Anterior vena cava (tissue), 1 donor: Measurements from ENCODE around the genes ASAP2 and ADAM17.

DNA sequence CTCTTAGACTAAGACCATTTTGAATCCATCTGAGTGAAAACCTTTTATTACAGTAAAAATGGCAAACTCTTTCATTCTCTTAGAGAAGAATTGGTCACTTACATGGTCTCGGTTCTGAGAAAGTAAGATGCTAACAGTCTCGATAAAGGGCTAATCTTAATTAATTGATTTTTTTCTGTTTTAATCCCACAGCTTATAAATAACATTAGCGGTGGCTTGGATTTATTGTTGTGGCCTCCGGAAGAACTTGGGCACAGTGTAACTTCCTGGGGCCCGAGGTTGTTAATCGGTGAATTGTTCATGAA, 90.3 kb upstream of the ASAP2 start:
- PRO-cap, result no peak

- PRO-cap, result no peak
Observed at GRCh38 chr2:9170718-9171326, 35.8 kb upstream of the ASAP2 start.

GRCh38 chr2:9190889-9191600, 15.6 kb upstream of the ASAP2 start:
- PRO-cap, result unidirectional peak, plus-strand start at chr2:9191422

- PRO-cap, result bidirectional peak, plus-strand start at chr2:9206613, minus-strand start at chr2:9206623; bidirectional peak, plus-strand start at chr2:9206812, minus-strand start at chr2:9206652
Observed at GRCh38 chr2:9206025-9206932, at the start of gene ASAP2. TSS of gene ASAP2 (plus strand) at chr2:9206812.

DNA sequence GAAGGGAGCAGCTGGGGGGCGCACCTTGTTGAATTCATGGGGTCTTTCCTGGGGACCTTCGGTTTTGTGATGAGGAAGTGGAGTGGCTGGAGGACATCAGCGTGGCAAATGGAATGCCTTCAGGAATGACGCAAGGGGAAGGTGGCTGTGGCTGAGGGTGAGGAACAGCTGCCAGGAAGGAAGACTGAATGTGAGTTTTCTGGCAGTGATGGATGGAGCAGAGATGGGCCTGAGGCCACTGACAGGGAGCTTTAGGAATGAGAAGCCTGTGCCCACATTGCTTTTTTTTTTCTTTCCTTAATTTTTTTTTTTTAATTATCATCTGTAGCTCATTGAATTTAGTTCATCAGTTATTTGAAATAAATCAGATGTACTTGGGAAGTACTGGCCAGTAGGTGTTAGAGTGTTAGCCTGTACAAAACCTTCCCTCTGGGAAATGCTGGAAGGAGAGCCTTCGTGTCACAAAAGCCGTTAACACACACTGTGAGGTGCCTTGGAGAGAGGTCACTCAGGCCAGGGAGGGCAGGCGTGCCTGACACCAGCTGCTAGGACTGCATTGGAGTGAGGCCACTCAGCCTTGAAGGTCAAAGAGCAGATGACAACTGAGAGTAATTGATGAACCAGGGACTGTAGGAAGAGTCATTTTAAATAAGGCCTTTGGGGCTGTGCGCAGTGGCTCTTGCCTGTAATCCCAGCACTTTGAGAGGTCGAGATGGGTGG, 45.2 kb downstream of the ASAP2 start:
- PRO-cap, result no peak

GRCh38 chr2:9286651-9287492, 80.3 kb downstream of the ASAP2 start:
- PRO-cap, result no peak

DNA sequence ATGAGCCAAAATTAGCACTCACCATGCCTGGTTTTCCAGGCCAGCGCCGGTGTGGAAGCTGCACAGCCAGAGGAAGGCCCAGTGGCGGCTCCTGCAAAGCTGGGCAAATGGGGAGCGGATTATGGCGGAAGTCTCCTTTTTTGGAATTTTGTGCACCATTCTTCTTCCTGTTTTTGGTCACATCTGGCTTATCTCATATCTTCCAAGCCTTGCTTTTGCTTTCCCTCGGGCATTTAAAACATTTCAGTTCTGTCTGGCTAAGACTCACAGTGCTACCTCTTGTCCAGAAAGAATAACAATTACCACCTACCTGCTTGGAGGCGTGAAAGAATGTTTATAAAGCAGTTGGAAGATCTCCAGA, 94.3 kb downstream of the ASAP2 start:
- PRO-cap, result no peak

- PRO-cap, result no peak
Observed at GRCh38 chr2:9310192-9311142, 103.9 kb downstream of the ASAP2 start.

DNA sequence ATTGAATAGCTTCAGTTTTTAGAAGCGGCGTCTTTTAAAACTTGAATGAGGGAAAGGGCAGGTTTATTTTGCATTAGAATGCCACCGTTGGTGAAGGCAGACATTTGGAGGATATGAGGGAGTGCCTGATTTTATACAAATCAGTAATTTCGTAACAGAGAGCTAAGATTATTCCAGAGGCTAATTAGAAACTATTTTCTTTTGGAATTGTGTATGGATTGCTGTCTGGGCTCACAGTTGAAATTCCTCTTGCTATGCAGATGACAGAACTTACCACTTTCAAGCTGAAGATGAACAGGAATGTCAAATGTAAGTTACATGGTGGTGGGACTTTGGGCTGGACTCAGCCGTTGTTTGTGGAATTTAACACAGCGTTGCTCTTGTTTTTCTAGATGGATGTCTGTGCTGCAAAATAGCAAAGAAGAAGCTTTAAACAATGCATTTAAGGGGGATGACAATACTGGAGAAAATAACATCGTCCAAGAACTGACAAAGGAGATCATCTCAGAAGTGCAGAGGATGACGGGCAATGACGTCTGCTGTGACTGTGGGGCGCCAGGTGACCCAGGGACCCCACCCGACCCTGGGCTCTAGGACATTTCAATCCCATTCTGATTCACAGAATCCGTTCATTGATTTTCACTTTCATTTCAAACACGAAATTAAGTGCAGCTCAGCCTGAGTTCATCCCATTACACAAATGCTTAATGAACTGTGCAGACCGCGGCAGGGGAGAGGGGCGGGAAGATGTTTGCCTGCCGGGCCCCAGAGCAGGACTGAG, 67.4 kb downstream of the ITGB1BP1 start:
- PRO-cap, result no peak

- PRO-cap, result no peak
Observed at GRCh38 chr2:9432419-9432829, 9.0 kb downstream of the CPSF3 start.

GRCh38 chr2:9539388-9540013, 16.1 kb downstream of the ADAM17 start:
- PRO-cap, result no peak

GRCh38 chr2:9555614-9556306, at the start of gene ADAM17:
TSS of gene ADAM17 (minus strand) at chr2:9555830.
- PRO-cap, result bidirectional peak, plus-strand start at chr2:9556055, minus-strand start at chr2:9555848

GRCh38 chr2:9618493-9619203, 12.1 kb downstream of the YWHAQ start:
- PRO-cap, result no peak

GRCh38 chr2:9655372-9655883, 24.6 kb upstream of the YWHAQ start:
- PRO-cap, result no peak

GRCh38 chr2:9714817-9715066, 83.9 kb upstream of the YWHAQ start:
- PRO-cap, result no peak

GRCh38 chr2:9715067-9715700, 84.4 kb upstream of the YWHAQ start:
- PRO-cap, result no peak

GRCh38 chr2:9754033-9754566, 89.2 kb upstream of the TAF1B start:
- PRO-cap, result no peak

- PRO-cap, result no peak
Observed at GRCh38 chr2:9813546-9814374, 29.5 kb upstream of the TAF1B start.

GRCh38 chr2:10008279-10008833, 35.0 kb upstream of the KLF11 start:
- PRO-cap, result bidirectional peak, plus-strand start at chr2:10008642, minus-strand start at chr2:10008440

DNA sequence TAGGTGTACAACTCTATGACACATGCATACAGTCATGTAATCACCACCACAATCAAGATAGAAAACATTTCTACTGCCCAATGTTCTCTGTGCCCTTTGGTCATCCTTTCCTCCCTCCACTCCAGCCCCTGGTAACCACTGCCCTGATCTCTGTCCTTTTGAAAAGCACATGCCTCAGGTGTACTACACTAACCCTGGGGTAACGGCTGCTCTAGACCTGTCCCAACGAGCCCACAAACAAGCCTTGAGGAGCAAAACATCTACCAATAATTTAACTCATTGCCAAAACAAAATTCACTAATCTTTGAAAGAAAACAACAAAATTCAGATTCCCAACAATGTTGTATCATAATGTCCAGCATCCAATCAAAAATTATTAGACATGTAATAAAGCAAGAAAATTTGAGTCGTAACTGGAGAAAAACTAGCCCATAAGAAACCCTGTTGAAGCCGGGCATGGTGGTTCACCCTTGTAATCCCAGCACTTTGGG, 25.9 kb upstream of the KLF11 start:
- PRO-cap, result no peak